ENCODE measurements around a stretch of chr9.

GRCh38 chr9:12775640-12776052, 826 bp downstream of the LURAP1L start:
- RRBS: 2% methylated on average over 7 of the region's 28 CpGs

DNA sequence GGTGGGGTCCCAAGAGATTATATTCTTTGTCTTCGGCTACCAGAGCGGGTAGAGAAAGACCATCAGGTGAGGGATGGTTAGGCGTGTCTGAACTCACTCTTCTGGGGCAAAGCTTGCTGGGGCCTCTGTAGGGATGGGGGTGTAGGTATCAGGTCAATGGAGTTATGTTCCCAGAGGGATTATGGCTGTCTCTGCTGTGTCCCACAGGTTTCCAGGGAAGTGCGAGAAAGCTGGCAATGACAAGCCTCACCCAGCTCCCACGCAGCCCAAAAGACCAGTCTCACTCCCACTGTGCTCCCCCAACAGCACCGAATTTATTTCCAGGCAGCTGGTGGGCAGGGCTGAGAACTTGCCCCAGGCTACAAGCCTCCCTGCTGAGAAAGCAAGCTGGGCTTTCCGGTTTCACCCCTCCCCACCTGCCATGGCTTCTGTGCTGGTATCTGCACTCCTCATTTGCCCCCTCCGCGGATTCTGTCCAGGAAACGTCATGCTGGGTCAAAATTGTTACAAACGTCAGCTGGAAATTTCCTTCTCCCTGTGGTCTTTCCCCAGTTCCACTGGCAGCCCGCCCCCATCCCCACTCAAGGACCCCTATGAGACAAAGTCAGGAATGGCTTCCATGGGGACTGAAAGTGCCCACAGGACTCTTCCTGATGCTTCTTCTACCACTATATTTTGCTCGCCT, 181.0 kb downstream of the LURAP1L start:
- RRBS: no CpG with 5 or more reads among the region's 13 CpGs

DNA sequence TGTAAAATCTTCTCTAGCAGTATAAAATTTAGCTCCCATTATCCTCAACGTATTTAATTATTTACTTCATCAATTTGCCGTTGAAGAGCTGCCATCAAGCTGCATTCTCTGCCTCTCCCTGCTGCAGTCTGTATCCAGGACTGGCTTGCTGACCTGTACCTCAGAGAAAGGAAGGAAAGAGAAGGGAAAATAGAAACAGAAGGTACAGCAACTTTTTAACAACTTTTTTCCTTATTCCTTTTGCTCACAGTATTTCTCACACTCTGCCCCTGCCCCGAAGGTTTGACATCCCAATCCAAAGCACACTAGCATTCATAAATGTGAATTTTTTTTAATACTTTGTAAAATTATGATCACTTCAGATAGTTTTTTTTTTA, 248.1 kb upstream of the MPDZ start:
- RRBS: no CpG with 5 or more reads among the region's 3 CpGs

DNA sequence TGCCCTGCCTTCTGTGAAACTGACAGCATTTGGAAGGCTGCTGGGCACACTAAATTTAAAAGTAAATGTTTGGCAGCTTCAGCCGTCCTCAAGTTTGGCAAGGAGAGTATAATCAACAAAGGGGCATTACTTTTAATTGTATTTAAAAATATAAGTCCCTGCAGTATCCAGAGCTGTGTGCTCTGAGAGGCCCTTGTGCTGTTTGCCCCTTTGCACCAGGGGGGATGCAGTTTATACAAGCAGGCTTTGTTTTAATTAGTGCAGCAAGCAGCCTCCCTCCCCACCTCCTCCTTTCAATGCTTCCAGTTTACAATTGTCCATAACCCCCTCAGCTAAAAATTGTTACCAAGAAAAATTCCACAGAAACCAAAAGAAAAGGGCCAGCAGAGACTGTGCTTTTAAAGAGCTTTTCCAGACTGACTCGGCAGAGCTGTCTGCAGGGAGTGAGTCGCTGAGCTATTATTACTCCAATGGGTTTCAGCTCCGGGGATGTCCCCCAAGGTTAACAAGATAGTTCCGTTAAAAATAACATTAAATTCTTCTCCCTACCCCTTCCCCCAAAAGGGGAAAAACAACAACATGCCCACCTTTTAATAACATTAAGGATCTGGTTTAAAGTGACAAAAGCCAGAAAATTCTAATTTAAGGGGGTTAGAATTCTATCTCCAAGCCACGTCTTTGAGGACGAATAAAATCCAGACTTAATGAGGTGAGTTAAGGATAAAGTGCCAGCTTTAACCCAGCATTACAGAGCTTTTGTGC, 328.6 kb upstream of the MPDZ start:
- RRBS: no CpG with 5 or more reads among the region's 7 CpGs

- RRBS: no CpG with 5 or more reads among the region's 3 CpGs
These were observed 483.5 kb downstream of the NFIB start for GRCh38 chr9:13830376-13830815.

- RRBS: no CpG with 5 or more reads among the region's 2 CpGs
These were observed 282.1 kb downstream of the NFIB start for GRCh38 chr9:14031813-14032305.

DNA sequence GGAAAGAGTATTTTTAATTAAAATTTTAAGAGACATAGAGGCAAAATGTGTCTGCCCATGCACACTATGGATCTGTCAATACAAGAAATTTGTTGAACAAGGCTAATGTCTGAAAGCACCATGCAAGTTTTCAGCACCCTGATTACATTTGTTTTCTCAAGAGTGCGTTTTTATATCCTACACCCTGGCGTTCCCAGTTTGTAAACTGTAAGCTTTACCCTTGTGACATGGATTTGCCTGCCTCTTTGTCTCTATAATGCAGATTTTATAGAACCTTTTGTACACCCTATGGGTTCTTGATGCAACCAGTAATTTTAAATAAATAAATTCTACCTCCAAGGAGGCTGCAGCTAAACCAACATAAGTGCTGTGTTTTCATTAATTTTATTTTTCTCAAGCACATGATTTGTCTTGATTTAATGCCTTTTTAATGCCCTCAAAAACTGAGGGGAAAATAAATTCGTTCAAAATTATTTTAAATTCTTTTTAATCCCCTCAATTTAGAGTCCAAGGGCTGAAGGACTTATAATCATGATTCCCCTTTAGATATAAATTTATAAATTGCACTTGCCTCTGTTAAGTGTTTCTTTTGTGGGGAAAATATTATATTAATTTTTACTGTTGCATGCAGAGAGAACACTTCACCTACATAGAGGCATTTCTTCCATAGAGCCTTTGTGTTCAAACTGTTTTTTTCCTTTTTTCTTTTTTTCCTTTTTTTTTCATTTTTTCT, 226.9 kb downstream of the NFIB start:
- RRBS: no CpG with 5 or more reads among the region's 3 CpGs

DNA sequence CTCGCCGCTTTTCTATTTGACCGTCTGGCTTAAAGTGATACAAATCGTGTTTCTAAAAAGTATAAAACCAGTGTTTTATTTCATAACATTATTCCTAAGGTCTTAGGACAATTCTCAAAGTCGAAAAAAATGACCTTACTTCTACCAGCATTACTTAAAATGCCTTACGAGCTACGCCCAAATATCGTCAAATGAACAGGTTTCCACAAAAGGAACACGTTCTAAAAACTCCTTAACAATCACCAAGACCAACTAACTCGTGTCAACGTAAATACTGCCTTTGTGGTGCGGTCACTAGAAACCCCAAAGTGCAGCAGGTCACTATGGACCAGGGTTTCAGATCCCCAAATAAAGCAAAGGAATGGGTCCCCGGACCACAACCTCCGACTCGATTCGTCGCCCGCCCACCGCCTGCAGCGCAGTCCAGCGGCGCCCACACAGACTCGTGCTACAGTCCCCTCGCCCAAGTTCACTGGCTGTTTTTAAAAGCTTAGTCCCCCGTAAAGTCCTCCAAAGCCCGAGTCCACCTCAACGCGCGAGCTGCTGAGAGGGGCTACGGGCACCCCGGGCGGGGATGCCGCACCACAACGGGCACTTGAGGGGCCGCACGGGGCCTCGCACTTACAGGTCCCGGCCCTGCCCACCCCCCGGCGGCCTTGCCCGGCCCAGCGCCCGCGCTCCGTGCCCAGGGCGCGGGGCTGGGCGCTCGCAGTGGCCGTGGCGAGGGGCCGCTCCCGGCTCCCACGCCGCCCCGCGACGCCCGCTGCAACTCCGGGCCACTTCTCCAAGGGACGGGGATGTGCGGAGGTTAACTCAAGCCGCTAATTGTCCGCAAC, 1.1 kb downstream of the NFIB start:
- RRBS: 91% methylated on average over 21 of the region's 64 CpGs

GRCh38 chr9:14344788-14345247, 30.9 kb upstream of the NFIB start:
- RRBS: no CpG with 5 or more reads among the region's 8 CpGs

DNA sequence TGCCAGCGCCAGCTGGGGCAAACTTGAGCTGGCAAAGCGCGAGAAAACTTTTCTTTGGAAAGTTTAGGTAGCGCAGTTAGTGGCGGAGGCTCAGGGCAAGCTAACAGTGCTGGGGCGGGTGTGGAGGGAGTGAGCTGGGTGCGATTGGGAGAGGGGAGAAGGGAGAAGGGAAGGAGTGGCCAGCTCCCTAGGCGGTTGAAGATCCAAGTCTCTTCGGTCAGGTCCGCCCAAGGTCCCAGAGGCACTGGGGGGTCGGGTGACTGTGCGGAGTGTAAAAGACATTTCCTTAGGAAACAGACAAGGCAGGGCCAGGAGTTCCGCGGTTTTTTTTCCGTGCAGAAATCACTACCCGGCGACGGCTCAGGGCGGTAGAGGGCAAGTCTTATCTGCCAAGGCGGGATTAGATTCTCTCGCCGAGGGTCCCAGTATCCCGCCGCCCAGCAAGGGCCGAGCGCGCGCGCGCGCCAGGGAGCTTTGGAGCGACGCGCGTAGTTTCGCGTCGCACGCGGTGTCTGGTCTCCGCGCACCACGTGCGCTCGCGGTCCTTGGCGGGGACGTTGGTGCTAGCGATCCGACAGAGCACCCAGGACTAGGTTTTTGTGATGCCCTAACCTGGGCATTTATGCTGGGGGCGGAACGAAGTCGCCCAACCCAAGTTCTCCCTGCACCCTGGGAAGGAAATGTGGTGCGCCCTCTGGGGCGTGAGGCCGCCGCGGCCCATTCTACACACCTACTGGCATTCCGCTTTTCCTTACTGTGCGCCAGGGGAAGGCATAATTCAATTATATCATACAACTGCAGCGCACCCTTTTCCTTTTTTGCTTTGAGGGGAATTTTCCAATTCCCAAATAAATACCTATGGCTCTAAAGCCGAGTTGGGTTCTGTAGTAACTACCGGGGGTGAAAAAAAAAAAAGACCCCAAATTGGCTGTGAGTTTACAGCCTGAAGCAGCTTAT, 33.8 kb upstream of the NFIB start:
- RRBS: no CpG with 5 or more reads among the region's 63 CpGs

GRCh38 chr9:14348393-14349425, 34.8 kb upstream of the NFIB start:
- RRBS: no CpG with 5 or more reads among the region's 56 CpGs

DNA sequence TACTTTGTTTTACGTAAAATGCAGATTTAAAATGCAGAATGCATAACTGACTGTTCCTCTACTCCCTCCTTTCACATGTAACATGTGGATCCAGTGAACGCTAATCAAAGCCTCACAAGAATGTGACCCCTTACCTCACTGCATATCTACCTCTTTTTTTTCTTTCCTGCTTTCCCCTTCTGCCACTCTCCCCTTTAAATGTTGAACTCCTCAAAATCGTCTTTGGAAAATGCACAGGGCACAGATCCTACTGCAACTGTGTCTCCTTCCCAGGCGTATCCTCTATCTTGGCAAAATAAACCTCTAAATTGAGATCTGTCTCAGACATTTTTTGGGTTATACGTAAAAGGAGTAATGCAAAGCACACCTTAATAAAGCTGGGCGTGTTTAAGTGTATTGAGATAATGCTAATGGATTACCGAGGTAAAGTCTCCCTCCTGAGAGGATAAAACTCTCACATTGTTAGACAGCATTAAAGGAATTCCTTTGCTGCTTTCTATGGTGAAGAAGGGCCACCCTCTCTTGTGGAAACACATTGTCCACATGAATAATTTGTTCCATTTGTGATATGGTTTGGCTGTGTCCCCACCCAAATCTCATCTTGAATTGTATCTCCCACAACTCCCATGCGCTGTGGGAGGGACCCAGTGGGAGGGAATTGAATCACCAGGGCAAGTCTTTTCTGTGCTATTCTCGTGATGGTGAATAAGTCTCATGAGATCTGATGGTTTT, 16.2 kb downstream of the TTC39B start:
- RRBS: no CpG with 5 or more reads among the region's 9 CpGs

GRCh38 chr9:15469106-15469591, 41.6 kb downstream of the PSIP1 start:
- RRBS: no CpG with 5 or more reads among the region's 3 CpGs

DNA sequence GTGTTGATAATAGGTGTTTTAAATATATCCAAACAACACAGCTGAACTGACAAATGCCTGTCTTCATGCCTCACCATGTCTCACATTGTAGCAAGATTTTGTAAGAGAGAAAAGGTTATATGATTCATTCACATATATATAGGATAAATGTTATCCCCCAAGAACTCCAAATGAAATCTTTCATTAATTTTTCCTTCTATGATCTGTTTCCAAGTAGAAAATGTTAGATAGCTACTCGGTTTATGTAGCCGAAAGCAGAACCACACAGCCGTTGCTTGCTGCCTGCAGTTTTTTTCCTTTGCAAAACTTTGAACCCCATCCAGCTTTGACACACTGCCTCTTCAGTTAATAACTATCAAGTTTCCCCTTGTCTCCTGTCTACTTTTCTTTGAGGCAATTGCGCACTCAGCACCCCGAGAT, 299.2 kb downstream of the BNC2 start:
- RRBS: no CpG with 5 or more reads among the region's 5 CpGs

- RRBS: 71% methylated on average over 26 of the region's 63 CpGs
These were observed 143.6 kb downstream of the BNC2 start for GRCh38 chr9:16726569-16727546.

- RRBS: no CpG with 5 or more reads among the region's 10 CpGs
These were observed 113.1 kb upstream of the BNC2 start for GRCh38 chr9:16983508-16983952.

DNA sequence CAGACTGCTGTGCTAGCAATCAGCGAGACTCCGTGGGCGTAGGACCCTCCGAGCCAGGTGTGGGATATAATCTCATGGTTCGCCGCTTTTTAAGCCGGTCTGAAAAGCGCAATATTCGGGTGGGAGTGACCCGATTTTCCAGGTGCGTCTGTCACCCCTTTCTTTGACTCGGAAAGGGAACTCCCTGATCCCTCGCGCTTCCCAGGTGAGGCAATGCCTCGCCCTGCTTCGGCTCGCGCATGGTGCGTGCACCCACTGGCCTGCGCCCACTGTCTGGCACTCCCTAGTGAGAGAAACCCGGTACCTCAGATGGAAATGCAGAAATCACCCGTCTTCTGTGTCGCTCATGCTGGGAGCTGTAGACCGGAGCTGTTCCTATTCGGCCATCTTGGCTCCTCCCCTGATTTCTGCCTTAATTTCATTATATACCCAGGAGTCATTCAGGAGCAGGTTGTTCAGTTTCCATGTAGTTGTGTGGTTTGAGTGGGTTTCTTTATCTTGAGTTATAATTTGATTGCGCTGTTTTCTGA, 155.9 kb downstream of the CNTLN start:
- RRBS: no CpG with 5 or more reads among the region's 26 CpGs

GRCh38 chr9:17906045-17906358, 327.1 kb downstream of the SH3GL2 start:
- RRBS: no CpG with 5 or more reads among the region's 12 CpGs

- RRBS: no CpG with 5 or more reads among the region's 1 CpG
These were observed 409.7 kb downstream of the SH3GL2 start for GRCh38 chr9:17988595-17988906.